Skeletal muscle tissue (tissue), 7 donors: ENCODE data around the genes FAM76A, STX12, GMEB1 and SRSF4.

GRCh38 chr1:27577830-27578240 is 26.1 kb downstream of the AHDC1 start:
- PRO-cap, 3 experiments, result no peak in any of the 3 experiments
- RAMPAGE, long total RNA, result no peak
- RRBS, 2 experiments, result no CpG with 5 or more reads among the region's 1 CpG

- PRO-cap, 3 experiments, result no peak in any of the 3 experiments
- RAMPAGE, long total RNA, result no peak
- RRBS, 2 experiments, result no CpG with 5 or more reads among the region's 8 CpGs
These were observed 5.9 kb downstream of the AHDC1 start for GRCh38 chr1:27597665-27598748.

- PRO-cap, 3 experiments, result peak in 3 of 3 experiments; most common plus-strand start chr1:27602060 (in 1); most common minus-strand start chr1:27601892 (in 2)
- RAMPAGE, long total RNA, result no peak
- RRBS, 2 experiments, result 4 to 5% methylated on average over 12 of the region's 33 CpGs
These were observed 2.1 kb downstream of the AHDC1 start for GRCh38 chr1:27601391-27602767.

DNA sequence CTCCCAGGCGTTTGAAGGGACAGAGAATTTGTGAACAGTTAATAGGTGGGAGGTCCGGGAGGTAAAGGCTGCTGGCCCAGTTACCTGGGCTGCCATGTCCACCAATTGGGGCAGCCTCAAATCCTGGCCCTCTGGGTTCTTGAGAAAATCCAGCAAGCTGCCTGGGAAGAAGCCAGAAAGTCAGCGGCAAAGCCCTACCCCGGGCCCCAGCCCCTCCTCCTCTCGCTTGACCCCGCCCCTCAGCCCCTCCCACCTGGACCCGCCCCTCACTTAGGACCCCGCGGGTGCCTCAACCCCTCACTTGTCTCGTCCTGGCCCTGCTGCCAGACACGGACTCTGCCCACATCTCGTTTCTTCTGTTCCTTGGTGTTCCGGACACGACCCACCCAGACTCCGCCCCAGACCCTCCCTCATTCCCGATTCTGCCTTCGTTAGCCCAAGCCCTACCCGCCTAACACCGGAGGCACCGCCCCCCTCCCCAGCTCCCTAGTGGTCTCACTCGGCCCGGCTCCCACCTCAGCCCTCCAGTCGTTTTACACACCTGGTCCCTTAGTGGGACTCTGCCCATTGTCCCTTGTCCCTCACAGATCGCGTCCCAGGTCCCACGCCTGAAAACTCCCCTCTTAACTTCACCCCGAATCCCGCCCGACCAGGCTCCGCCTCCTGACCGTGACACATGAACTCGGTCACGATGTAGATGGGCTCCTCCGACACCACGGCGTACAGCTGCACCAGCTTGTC is 11.0 kb upstream of the AHDC1 start:
- PRO-cap, 3 experiments, result no peak in any of the 3 experiments
- RAMPAGE, long total RNA, result no peak
- RRBS, 2 experiments, result 20 to 21% methylated on average over 9 to 13 of the region's 36 CpGs

DNA sequence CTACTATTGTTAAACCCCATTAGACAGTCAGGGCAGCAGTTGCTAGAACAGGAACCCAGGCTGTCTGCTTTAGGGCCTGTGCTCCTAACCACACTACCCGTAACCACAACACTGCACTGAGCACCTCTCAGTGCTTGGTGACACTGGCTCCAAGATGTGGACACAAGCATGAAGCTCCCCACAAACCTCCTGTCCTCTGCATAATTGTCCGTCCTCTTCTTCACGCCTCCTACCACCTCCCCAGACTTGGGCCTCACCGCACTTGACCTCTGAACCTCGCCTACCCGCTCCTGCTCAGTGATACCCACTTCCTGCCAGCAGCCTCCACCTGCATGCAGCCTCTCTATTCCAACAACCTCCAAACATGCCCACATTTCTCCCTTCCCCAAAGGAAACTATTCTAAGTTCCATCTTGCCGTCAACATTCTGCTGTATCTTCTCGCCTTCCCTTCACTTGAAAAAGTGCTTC is 14.5 kb upstream of the AHDC1 start:
- PRO-cap, 3 experiments, result no peak in any of the 3 experiments
- RAMPAGE, long total RNA, result no peak
- RRBS, 2 experiments, result no CpG with 5 or more reads among the region's 8 CpGs

- PRO-cap, 3 experiments, result no peak in any of the 3 experiments
- RAMPAGE, long total RNA, result no peak
- RRBS, 2 experiments, result 36 to 40% methylated on average over 1 of the region's 13 CpGs
These were observed 2.1 kb downstream of the FGR start for GRCh38 chr1:27632574-27633635.

- PRO-cap, 3 experiments, result no peak in any of the 3 experiments
- RAMPAGE, long total RNA, result no peak
- RRBS, 2 experiments, result no CpG with 5 or more reads among the region's 3 CpGs
These were observed 13.7 kb upstream of the FGR start for GRCh38 chr1:27648777-27649026.

DNA sequence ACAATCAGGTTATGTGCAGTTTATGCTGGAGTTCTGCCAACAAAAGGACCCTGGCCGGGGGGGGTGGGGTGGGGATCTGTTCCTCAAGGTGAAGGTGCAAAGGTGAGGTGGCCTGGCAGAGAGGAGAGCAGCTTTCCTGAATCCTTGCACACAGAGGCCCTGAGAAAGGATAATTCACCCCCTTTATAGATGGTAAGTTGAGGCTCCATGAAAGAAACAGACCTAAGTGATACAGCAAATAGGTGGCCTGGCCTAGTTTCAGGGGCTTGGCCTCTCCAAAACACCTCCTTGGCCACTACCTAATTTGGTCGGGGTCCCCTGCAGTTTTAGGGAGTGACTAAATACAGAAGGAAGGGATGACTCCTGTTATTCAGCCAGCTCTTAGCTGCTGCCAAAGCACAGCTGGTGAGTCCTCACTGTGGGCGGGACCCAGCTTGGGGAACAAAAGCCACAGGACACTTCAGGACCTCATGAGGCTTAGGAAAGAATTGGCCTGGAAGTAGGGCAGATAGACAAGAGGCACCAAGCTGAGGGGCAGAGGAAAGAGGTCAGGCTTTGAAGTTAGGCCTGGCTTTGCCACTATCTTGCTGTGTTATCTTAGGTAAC is 16.0 kb downstream of the IFI6 start:
- PRO-cap, 3 experiments, result peak in 1 of 3 experiments; most common plus-strand start position 471 of the sequence (in 1)
- RAMPAGE, long total RNA, result no peak
- RRBS, 2 experiments, result 4 to 5% methylated on average over 1 of the region's 3 CpGs

GRCh38 chr1:27660353-27660781 is 11.6 kb downstream of the IFI6 start:
- PRO-cap, 3 experiments, result no peak in any of the 3 experiments
- RAMPAGE, long total RNA, result no peak
- RRBS, 2 experiments, result no CpG with 5 or more reads among the region's 10 CpGs

- PRO-cap, 3 experiments, result peak in 3 of 3 experiments; most common plus-strand start chr1:27726028 (in 2)
- RAMPAGE, long total RNA, result no peak
- RRBS, 2 experiments, result 1 to 2% methylated on average over 18 to 21 of the region's 80 CpGs
These were observed at the start of gene FAM76A for GRCh38 chr1:27725866-27726644. TSS of gene FAM76A (plus strand) at chr1:27725961.

DNA sequence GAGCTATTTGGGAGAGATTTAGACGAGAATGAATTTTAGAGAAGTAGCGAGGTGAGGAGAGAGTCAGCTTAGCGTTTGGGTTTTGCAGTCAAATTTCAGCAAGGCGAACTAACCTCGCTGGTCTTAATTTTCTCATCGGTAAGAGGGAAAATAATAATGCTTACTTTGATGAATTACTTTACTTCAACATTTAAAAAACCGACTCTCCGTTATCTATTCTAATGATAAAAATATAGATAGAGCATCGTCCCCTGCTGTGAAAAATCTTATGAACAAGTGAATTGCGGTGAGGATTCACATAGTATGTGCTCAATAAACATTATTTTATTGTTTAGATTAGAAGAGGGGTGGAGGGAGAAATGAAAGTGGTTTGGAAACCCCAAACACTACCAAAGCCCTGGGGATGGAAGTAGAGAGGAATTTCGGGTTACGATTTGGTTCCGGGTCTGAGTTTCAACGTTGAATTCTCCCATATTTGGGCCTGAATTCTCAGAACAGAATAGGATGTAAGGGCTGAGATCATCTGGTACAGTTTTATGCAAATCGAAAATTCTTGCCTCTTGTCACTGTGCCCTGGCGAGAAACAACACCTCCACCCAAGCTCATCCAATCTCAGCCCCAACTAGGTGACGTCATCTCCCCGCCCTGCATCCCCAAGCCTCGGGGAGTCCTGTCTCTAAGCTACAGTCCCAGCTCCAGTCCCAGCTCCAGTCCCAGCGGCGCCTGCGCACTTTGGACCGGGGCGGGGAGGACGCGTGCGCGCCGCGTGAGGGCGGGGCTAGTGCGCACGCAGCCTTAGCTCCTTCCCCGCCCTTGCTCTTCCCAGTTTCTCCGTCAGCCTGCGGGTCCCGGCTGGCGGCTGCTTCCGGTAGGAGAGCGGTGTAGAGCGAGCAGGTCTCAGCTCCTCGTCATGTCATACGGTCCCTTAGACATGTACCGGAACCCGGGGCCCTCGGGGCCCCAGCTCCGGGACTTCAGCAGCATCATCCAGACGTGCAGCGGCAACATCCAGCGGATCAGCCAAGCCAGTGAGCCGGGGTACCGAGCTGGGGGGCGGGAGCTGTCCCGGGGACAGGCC is at the start of gene STX12:
TSS of gene STX12 (plus strand) at position 822 of the 1,078 bp plus-strand sequence.
- PRO-cap, 3 experiments, result peak in 3 of 3 experiments; most common plus-strand start position 825 of the sequence (in 2); most common minus-strand start position 536 of the sequence (in 1)
- RAMPAGE, long total RNA, result start-site peak on the plus strand centred at position 847 of the sequence, 39 bp wide, 290 and 102 reads in 2 replicates
- RRBS, 2 experiments, result 2% methylated on average over 22 of the region's 54 CpGs

DNA sequence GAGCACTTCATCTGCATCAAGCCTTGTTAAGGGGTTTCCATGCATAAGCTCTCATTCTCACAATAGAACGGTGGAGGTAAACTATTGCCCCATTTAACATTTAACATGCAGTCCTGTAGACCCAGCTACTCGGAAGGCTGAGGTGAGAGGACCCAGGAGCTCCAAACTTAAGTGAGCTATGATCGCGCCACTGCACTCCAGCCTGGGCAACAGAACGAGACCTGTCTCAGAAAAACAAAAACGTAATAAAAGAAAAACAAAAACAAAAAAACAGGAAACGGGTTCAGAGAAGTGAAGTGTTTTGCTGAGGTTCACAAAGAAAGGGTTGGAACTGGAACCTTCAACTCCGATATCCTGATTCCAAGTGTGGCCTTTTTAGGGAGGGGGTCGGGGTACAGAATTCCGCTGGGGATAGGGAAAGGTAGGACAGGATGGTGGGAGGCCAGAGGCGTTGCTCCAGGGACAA is 11.6 kb upstream of the SESN2 start:
- PRO-cap, 3 experiments, result no peak in any of the 3 experiments
- RAMPAGE, long total RNA, result no peak
- RRBS, 2 experiments, result no CpG with 5 or more reads among the region's 11 CpGs

- PRO-cap, 3 experiments, result no peak in any of the 3 experiments
- RAMPAGE, long total RNA, result no peak
- RRBS, 2 experiments, result no CpG with 5 or more reads among the region's 7 CpGs
These were observed 666 bp upstream of the SESN2 start for GRCh38 chr1:28258637-28259066.

DNA sequence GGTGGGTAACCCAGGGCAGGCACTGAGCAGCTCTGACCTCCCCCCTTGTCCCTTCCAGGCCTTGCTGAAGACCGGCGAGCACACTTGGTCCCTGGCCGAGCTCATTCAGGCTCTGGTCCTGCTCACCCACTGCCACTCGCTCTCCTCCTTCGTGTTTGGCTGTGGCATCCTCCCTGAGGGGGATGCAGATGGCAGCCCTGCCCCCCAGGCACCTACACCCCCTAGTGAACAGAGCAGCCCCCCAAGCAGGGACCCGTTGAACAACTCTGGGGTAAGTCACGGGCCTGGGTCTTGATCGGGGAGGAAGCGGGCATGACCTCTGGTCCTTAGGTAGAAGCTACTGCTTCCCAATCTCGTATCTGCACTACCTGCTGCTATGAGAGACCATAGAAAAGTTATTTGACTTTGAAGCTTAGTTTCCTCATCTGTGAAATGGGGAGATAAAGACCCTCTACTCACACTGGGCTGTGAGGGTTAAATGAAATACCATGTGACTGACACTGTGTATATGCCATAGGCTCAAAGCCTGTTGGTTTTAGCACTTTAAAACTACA is 13.3 kb downstream of the SESN2 start:
- PRO-cap, 3 experiments, result peak in 1 of 3 experiments; most common minus-strand start position 84 of the sequence (in 1)
- RAMPAGE, long total RNA, result no peak
- RRBS, 2 experiments, result no CpG with 5 or more reads among the region's 10 CpGs

- PRO-cap, 3 experiments, result peak in 3 of 3 experiments; most common plus-strand start chr1:28582095 (in 2); most common minus-strand start chr1:28581872 (in 2)
- RAMPAGE, long total RNA, result no peak
- RRBS, 2 experiments, result 1 to 3% methylated on average over 26 to 29 of the region's 76 CpGs
These were observed 10.4 kb upstream of the RAB42 start for GRCh38 chr1:28581522-28582265.

DNA sequence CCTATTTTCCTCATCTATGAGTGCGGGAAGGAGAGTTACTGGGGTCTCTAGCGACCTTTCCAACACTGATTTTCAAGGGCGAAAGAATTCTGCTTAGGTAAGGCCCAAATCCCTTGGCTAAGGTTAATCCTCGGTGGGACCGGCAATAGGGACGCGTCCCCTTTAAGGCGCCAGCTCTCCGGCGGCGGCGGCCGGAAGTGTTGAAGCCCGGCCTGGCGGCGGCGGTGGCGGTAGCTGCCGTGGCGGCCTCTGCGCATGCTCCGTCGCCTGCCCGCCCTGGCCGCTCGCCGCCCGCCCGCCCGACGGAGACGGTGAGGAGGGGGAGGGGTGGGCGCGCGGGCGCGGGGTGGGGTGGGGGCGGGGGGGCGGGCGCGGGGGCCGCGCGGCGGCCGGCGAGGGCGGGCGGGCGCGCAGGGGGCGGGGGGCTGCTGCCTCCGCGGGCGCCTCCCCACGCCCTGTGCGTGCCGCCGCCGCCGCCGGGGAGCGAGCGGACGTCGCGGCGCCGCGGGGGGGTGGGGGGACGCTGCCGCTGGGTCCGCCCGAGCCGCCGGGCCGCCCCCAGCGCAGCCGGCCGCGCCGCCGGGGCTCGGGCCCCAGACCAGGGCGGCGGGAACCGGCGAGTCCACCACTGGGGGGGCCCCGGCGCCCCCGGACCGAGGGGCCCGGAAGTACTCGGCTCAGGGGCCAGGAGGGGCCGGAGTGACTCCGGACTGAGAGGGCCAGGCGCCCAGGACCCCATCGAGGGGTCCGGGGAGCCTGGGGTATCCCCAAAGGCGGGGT is at the start of gene GMEB1:
TSS of gene GMEB1 (plus strand) at position 256 of the 780 bp plus-strand sequence.
- PRO-cap, 3 experiments, result peak in 3 of 3 experiments; most common plus-strand start position 256 of the sequence (in 3); most common minus-strand start position 459 of the sequence (in 2)
- RAMPAGE, long total RNA, result no peak
- RRBS, 2 experiments, result 2 to 3% methylated on average over 25 of the region's 100 CpGs

DNA sequence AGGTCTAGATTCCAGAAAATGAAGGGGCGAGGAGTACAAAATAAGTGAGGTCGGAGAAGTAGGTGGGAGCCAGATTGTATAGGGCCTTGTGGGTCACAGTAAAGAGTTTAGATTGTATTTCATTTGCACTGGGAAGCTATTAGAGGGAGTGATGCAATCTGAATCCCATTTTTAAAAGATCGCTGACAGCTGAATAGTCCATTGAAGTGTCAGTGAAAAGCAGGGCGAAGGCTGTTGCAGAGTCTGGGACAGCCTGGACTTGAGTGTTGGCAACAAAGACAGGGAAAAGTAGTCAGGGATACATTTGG is 80.2 kb downstream of the TMEM200B start:
- PRO-cap, 3 experiments, result no peak in any of the 3 experiments
- RAMPAGE, long total RNA, result no peak
- RRBS, 2 experiments, result no CpG with 5 or more reads among the region's 4 CpGs

- PRO-cap, 3 experiments, result no peak in any of the 3 experiments
- RAMPAGE, long total RNA, result no peak
- RRBS, 2 experiments, result 5 to 7% methylated on average over 3 of the region's 33 CpGs
These were observed 1.6 kb upstream of the TMEM200B start for GRCh38 chr1:29125104-29125943.

- PRO-cap, 3 experiments, result peak in 3 of 3 experiments; most common plus-strand start chr1:29182193 (in 2); most common minus-strand start chr1:29181417 (in 2)
- RAMPAGE, long total RNA, result no peak
- RRBS, 2 experiments, result 2% methylated on average over 73 to 79 of the region's 109 CpGs
These were observed at the start of gene SRSF4 for GRCh38 chr1:29181365-29182349. TSS of gene SRSF4 (minus strand) at chr1:29181900.

GRCh38 chr1:29182350-29182662 is 606 bp upstream of the SRSF4 start:
- PRO-cap, 3 experiments, result no peak in any of the 3 experiments
- RAMPAGE, long total RNA, result no peak
- RRBS, 2 experiments, result no CpG with 5 or more reads among the region's 13 CpGs